Mesenteric fat pad (tissue), 1 donor: ENCODE measurements around the gene TIMP2.

DNA sequence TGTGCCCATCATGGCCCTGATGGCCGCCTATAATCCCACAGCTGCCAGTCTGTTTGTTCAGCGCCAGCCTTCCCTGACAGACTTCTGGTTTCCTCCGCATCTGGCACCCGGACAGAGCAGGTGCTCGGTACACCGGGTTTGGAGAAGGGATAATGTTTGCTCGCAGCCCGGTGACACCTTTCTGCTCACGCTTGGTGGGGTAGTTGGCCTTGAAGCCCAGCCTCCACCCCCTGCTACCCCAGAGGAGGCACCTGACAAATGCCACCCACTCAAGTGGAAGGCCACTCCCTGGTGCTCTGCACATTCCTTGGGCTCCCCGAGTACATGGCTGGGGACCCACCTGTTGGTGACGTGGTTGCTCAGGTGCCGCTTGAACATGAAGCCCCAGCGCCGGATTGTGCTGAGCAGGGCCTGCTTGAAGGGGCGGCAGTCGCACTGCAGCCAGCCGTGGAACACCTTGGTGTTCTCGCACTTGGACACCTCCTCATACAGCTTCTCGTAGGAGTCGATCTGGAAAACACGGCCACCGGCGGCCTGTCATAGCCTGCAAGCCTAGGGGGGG lies 47.1 kb downstream of the DNAH17 start:
- PRO-cap, result no peak

DNA sequence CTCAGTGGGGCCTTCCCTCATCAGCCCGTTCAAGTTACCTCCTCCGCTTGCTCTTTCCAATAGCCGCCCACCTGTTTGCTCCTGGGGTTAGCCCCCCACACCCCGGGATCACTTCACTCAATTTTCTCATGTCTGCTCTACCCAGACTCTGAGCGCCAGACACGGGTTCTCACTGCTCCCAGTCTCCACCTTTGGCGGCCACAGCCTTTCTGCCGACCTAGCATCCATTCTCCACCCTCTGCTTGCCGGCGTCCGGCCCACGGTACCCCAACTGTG lies 92.3 kb upstream of the DNAH17 start:
- PRO-cap, result no peak

GRCh38 chr17:78683209-78683821 lies 98.8 kb downstream of the CYTH1 start:
- PRO-cap, result no peak

GRCh38 chr17:78726798-78727537 lies 55.1 kb downstream of the CYTH1 start:
- PRO-cap, result no peak

- PRO-cap, result no peak
These were observed 1.4 kb downstream of the USP36 start for GRCh38 chr17:78839074-78839672.

DNA sequence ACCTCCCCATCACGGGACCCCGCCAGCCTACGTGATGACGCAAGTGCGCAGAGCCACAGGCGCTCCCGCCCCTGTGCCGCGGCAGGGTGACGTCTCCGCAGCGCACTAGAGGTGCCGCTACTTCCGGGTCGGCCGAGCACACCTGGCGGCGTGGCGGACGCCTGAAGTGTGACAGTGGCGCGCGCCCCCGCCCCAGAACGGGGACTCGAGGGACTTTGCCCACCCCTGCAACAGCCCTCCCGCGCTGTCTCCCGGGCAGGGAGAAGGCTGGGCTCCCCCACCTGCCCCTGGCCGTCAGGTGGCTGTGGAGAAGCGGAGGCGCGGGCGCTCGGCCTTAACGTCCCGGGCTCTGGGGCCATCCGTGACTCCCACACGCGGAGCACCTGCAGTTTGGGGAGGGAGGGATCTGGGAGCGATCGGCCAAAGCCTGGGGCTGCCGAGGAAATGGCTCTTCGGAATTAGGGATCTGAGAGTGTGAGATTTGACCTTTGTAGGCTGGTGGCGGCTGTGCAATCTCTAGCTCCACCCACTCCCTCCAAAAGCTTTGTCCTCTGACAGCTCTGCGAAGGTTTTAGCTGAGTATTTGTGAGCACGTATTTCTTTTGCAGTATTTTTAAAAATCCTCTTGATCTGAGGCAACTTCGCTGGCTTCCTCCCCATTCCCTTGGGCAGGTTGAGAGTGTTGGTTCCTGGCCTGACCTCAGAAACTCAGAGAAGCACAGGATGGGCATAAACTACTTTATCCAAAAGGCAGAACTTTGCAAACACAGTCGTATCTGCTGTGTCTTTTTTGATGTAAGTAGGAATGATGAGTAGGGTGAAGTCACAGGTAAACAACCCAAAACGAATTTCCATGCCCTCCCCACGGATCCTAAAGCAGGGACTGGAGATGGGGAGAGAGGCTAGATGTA lies 621 bp upstream of the USP36 start:
- PRO-cap, result bidirectional peak, plus-strand start at position 84 of the sequence, minus-strand start outside the sequence; unidirectional peak, minus-strand start at position 460 of the sequence

- PRO-cap, result no peak
These were observed 30.0 kb upstream of the USP36 start for GRCh38 chr17:78870613-78871060.

GRCh38 chr17:78882910-78883601 lies 19.9 kb downstream of the CEP295NL start:
- PRO-cap, result no peak

- PRO-cap, result no peak
These were observed 9.3 kb downstream of the CEP295NL start for GRCh38 chr17:78893530-78894272.

- PRO-cap, result bidirectional peak, plus-strand start at chr17:78925521, minus-strand start at chr17:78925384
These were observed at the start of gene TIMP2 for GRCh38 chr17:78924490-78925592. Gene TIMP2, minus strand, starts transcription at chr17:78925387.

DNA sequence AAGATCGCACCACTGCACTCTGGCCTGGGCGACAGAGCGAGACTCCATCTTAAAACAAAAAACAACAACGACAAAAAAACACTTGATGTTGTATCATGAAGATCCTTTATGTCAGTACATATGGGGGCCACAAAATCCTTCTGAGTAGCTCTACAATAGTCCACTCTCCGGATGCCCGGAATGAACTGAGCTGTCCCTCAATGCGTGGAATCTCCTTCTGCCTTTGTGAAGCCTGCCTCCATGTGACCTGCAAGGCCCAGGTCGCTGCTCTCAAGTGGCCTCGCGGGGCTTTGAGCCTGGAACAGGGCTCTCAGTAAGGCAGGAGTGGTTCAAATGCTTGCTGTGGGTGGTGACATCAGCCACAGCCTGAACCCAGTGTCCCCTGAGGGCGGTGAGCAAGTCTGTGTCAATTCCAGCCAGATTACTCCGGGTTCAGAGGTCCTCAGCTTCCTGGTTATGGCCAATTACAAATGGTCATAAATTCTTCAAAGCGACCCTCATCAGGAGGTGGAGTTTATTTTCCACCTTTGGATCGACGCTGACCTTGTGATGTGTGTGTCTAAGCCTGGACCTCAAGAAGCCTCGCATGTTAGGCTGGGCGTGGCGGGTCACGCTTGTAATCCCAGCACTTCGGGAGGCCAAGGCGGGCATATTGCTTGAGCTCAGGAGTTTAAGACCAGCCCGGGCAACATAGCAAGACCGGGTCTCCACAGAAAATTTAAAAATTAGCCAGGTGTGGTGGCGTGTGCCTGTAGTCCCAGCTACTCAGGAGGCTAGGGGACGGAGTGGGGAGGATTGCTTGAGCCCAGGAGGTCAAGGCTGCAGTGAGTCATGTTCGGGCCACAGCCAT lies 17.4 kb downstream of the LGALS3BP start:
- PRO-cap, result no peak

- PRO-cap, result no peak
These were observed 7.7 kb downstream of the LGALS3BP start for GRCh38 chr17:78971967-78972490.

GRCh38 chr17:79776947-79777152 lies 1.1 kb upstream of the CBX2 start:
- PRO-cap, result no peak

- PRO-cap, result no peak
These were observed 7.5 kb downstream of the CBX4 start for GRCh38 chr17:79831506-79832426.

- PRO-cap, result no peak
These were observed 6.0 kb downstream of the CBX4 start for GRCh38 chr17:79833238-79833702.

GRCh38 chr17:79936121-79937416 lies 97.3 kb upstream of the CBX4 start:
- PRO-cap, result no peak

GRCh38 chr17:79986725-79987219 lies 48.9 kb downstream of the TBC1D16 start:
- PRO-cap, result no peak

- PRO-cap, result no peak
These were observed 16.6 kb downstream of the TBC1D16 start for GRCh38 chr17:80018935-80019707.

DNA sequence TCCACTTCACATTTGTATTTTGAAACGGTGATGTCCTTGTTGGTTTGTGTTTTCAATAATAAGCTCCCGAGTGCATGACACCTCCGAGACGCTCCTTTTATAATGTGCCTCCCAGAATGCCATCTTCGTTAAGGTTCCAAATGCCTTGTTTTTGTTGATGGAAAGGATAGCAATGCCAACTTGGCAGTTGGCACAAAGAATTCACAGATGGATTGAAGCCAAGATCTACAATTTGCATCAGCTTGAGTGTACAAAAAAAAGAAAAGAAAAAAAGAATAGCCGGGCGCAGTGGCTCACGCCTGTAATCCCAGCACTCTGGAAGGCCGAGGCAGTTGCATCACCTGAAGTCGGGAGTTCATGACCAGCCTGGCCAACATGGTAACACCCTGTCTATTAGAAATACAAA lies 7.7 kb downstream of the TBC1D16 start:
- PRO-cap, result no peak

- PRO-cap, result no peak
These were observed 30.2 kb upstream of the GAA start for GRCh38 chr17:80070794-80071999.